Thoracic aorta (tissue), 1 donor: ENCODE measurements around the gene FOXF1.

GRCh38 chr16:85606673-85607194, 6.4 kb upstream of the GSE1 start:
- RAMPAGE, long total RNA = no peak

- RAMPAGE, long total RNA = no peak
These were observed 7.0 kb downstream of the GSE1 start for GRCh38 chr16:85619804-85620793.

DNA sequence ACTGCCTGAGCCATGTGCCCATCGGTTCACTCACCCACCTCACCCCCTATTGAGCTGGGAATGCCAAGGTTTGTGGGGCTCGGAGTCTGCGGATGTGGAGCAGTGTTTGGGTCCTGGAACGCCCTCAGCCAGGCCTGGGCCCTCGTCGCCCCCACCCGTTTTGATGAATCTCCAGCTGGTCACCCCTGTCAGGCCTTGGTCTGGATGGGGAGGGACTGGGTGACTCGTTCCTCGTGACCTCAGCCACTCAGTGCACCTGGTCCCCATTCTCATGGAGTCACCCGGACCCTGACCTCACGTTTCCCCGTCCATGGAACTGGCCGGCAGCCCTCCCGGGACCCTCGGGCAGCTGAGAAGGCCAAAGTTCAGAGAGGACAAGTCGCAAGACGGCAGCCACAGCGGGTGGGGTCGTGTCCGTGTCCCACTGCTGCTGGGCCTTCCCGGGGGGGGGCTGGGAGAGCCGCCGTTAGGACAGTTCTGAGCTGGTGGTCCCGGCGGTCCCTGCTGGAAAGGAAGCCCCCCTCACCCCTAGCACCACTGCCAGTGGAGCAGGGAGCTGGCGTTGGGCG, 23.2 kb downstream of the GSE1 start:
- RAMPAGE, long total RNA = no peak

DNA sequence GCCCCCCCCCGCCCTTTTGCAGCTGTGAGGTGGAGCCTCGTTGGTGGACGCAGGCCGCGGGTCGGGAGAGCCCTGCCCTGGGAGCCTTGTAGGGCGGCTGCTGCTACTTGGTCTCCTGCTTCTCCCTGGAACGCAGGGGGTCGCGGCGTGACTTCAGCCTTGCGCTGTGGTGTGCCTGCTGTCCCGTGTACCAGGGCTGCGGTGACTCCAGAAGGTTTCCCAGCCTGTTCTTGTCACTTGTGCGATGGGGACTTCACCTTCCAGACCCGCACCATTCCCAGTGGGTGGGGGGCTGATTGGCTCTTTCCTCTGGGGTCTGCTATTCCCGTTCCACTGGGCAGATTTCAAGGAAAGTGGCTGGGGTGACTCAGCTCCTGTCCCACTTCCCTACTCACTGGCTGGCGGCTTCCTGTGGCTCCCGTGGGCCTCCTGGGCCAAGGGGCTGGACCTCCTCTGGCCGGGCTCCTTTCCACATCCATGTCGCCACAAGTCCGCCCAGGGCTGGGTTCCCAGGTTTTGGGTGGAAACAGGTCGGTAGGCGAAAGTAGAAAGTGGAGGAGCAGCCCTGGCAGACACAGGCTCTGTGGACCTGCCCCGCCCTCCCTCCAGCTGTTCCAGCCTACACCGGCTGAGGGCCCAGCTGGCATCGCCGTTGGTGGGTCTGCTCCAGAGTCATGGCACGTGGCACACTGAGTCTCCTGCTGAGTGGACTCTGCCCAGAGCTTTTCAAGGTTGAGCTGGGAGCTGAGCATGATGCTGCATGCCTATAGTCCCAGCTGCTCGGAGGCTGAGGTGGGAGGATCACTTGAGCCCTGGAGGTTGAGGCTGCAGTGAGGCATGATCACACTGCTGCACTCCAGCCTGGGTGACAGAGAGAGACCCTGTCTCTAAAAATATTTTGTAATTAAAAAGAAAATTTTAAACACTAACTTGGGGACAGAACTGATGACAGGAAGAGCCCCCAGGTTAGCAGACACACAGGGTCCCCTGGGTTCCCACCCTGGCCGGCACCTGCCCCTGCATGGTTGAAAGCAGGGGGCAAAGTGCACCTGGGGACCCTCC, 28.6 kb downstream of the GSE1 start:
- RAMPAGE, long total RNA = no peak

DNA sequence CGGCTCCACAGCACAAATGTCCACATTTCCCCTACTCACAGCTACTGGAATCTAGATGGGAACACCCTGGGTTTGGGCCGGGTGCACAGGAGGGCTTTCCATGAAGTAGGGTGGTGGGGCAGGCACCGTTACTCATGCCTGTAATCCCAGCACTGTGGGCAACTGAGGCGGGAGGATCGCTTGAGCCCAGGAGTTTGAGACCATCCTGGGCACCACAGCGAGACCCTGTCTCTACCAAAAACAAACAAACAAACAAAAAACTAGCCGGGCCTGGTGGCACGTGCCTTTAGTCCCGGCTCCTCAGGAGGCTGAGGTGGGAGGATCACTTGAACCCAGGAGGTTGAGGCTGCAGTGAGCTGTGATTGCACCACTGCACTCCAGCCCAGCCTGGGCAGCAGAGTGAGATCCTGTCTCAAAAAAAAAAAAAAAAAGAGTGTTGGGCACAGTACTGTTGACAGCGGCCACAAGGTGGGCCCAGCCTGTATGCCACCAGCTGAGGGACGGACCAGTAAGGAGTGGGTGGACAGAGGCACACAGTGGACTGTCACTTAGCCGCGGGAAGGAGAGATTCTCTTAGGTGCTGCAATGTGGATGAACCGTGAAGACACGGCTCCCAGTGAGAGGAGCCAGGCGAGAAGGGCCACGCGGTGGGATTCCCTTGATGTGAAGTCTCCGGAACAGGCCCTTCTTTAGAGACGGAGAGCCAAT, 31.0 kb downstream of the GSE1 start:
- RAMPAGE, long total RNA = no peak

- RAMPAGE, long total RNA = no peak
These were observed 7.2 kb downstream of the COX4I1 start for GRCh38 chr16:85806564-85807176.

GRCh38 chr16:85903338-85904239, 4.6 kb downstream of the IRF8 start:
- RAMPAGE, long total RNA = no peak

DNA sequence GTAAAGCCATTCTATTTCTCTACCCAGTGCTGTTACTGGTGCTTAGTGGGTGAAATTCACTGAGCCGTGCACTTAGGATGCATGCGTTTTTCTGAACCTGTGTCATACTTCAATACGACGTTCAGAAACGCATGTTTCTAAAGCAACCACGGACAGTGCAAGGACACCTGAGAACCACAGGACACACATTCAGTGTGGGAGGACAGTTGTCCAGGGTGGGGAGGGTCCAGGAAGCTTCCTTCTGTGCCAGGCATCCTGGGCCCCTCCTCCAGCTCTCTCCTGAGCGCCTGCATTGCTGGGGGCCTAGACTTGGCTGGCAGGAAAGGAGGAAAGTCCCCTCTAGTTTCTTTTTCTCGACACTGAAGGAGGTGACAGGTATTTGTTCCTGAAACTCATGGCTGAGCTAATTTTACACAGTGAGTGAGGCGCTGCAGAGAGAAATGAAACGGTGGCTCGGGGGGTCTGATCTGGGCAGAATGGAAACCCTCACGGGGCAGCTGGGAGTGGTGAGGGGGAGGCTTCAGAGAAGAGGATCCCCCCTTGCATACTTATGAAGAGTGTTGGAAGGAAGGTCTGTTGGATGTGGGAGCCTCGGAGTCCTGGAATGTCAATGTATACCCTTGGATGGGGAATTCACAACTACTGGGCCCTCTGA, 89.9 kb downstream of the IRF8 start:
- RAMPAGE, long total RNA = no peak

GRCh38 chr16:85990804-85991213, 91.8 kb downstream of the IRF8 start:
- RAMPAGE, long total RNA = no peak

DNA sequence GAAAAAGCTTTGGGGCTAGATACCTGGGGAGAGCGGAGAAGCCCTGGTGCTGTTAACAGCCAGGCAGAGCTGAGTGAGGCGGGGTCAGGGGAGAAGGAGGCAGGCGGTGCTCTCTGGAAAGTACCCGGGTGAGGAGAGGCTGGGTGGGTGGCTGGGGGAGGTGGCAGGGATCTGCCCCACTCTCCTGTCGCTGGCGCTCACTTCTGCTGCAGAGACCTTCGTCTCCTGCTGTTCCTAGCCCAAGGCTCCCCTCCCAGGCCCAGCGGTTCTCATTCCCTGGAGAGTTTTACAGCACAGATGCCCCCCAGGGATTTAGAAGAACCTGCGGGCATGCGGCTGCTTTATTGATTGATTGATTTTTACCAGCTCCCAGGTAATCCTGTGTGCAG, 302.8 kb downstream of the IRF8 start:
- RAMPAGE, long total RNA = no peak

- RAMPAGE, long total RNA = no peak
These were observed 248.3 kb upstream of the FOXF1 start for GRCh38 chr16:86262054-86262431.

DNA sequence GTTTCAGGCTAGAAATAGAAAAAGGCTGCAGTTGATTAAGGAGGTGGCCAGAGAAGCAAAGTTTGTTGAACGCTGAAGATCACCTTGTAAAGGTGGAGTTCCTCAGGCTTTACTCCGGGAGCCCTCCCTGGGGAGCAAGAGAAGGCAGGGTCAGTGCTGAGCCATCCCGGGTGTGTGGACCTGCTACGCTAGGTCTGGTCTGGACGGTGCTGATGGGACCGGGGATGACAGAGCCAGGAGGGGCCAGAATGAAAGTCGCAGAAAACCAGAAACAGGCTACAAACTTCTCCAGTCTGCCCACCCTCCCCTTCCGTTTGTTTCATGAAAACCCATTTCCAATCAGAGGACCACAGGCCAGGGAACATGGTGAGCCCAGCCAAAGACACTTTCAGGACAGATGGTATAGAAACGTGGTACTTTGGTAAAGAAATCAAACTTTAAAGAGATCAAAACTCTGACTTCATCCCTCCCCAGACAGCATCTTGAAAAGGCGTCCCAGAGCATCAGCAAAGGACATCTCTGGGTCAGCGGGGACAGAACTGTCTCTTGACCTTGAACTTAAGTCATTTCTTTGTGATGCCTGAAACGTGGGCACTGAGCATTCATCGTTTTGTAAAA, 222.4 kb upstream of the FOXF1 start:
- RAMPAGE, long total RNA = no peak

DNA sequence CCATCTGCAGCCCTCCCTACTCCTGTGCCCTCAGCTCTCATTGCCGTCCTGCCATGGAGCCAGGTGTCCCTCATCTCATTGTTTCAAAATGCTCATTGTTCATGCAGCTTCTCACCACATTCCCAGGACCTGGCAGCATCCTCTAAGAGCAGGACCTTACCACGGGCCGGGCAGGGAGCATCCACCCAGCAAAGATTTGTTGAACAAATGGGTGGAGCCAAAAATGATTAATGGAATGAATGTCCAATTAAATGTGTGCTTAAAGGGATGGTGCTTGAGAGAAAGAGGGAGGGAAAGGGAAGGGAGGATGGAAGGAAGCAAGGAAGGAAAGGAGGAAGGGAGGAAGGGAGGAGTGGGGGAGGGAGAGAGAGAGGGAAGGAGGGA, 126.9 kb upstream of the FOXF1 start:
- RAMPAGE, long total RNA = no peak

- RAMPAGE, long total RNA = no peak
These were observed 55.2 kb upstream of the FOXF1 start for GRCh38 chr16:86454997-86455565.

DNA sequence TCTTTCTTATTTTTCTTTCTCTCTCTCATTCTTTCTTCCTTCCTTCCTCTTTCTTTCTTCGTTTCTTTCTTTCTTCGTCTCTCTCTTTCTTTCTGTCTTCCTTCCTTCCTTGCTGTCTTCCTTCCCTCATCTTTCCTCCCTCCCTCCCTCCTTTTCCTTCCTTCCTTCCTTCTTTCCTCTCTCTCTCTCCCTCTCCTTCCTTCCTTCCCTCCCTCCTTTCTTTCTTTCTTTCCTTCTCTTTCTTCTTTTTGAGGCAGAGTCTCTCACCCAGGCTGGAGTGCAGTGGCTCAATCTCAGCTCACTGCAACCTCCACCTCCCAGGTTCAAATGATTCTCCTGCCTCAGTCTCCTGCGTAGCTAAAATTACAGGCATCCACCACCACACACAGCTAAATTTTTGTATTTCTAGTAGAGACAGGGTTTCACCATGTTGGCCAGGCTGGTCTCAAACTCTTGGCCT, 53.7 kb upstream of the FOXF1 start:
- RAMPAGE, long total RNA = no peak

DNA sequence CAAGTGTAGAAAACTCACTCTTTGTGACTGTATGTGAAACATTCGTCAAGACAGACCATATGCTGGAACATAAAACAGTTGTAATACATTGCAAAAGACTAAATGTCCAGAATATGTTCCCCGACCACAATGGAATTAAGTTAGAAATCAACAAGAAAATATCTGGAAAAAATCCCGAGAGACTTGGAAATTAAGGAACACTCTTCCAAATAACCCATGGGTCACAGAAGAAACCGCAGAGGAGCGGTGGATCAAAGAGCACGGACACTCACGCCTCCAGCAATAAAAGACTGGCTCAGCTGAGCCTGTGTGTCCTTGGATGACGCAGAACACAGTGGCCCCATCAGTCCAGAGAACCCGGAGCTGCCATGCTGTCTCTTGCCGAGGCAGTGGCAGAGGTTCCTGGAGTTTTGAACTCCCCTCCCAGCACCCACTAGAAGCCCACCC, 30.9 kb upstream of the FOXF1 start:
- RAMPAGE, long total RNA = no peak

- RAMPAGE, long total RNA = no peak
These were observed 13.4 kb upstream of the FOXF1 start for GRCh38 chr16:86496719-86497622.

- RAMPAGE, long total RNA = no peak
These were observed at the start of gene FOXF1 for GRCh38 chr16:86510322-86511097. Gene FOXF1, plus strand, starts transcription at chr16:86510527.

DNA sequence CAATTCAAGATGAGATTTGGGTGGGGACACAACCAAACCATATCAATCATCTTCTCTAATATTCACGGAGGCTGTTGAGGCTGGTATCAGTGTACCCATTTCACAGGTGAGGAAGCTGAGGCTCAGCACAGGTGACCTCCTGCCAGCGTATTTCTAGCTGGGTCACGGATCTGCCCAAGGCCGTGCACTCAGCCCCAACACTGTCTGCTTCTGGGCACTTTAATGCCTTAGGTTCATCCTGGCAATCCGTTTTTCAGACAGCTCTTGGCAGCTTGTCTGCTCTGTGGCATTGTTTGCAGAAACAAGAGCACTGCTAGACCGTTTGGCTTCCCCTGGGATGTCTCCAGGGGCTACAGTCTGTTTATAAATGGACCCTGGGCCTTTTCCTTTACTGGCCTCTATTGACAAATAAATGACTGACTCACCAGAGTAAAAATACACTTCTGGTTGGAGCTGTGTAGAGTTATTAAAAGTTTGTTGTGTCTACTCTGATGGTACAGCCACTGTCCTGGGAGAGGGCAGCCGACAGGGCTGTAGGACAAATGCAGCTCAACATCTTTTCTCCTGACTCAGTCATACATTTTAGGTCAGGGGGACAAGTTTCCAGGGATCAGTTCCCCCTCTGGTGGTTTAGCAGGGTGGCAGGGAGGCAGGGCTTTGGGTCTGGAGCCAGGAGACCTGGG, 29.8 kb downstream of the FOXL1 start:
- RAMPAGE, long total RNA = no peak

GRCh38 chr16:86619196-86619766, 40.9 kb downstream of the FOXL1 start:
- RAMPAGE, long total RNA = no peak